ENCODE measurements around the genes OR4K2, RNASE2, NDRG2 and TOX4.

DNA sequence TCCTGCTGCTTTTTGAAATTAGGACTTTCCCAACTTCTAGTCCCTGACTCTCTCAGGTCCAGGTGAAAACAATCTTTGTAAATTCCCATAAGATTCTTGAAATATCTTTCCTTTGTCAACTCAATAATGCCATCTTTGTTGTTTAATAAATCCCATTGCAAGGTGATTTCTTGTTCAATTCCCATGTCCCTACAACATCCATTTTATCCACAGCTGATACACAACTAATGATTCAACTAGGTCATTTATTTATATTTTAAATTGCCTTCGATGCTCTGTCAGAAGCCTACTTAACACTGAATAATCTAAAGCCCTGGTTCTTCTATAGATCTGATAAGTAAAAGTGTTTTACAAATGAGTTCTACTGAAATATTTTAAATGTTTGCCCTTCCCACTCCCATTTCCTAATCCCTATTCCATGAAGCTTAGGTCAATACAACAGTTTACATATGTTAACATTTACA is at the start of gene OR4K2:
OR4K2 (plus strand) TSS at position 186 of the 464 bp plus-strand sequence.
- RRBS, result no CpG with 5 or more reads among the region's 1 CpG

DNA sequence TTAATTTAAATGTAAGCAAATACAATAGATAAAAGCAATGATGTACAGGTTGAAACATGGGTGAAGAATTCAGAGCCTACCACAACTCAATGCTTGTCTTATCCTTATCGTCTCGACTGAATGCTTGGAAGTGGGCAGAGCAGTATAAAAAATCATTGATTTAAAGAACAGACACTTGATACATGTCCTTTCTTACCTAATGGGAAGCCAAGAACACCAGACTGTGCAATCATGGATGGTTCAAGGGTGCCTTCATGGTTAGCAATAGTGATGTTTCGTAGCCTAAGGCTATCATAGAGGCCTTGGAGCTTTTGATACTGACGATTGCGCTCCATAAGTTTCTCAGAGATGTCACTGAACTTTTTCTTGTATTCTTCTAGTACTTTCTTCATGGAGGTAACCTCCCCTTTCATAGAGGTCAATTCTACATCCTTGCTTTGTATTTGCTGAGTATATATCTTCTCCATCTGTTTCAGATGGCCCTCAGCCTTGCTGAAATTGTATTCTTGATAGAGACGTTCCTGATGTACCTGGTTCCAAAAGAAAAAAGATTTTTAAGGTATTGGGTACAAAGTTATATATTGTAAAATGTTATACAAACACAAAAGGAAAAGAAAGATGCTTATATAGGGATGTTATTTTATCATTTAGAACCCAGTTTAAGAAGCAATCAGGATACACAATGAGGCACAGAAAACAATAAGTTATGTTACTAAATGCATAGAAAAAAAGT is 7.7 kb upstream of the TTC5 start:
- RRBS, result no CpG with 5 or more reads among the region's 6 CpGs

GRCh38 chr14:20316113-20316680 is 10.4 kb upstream of the TTC5 start:
- RRBS, result no CpG with 5 or more reads among the region's 9 CpGs

GRCh38 chr14:20662928-20664086 is 21.1 kb upstream of the RNASE4 start:
- RRBS, result no CpG with 5 or more reads among the region's 39 CpGs

DNA sequence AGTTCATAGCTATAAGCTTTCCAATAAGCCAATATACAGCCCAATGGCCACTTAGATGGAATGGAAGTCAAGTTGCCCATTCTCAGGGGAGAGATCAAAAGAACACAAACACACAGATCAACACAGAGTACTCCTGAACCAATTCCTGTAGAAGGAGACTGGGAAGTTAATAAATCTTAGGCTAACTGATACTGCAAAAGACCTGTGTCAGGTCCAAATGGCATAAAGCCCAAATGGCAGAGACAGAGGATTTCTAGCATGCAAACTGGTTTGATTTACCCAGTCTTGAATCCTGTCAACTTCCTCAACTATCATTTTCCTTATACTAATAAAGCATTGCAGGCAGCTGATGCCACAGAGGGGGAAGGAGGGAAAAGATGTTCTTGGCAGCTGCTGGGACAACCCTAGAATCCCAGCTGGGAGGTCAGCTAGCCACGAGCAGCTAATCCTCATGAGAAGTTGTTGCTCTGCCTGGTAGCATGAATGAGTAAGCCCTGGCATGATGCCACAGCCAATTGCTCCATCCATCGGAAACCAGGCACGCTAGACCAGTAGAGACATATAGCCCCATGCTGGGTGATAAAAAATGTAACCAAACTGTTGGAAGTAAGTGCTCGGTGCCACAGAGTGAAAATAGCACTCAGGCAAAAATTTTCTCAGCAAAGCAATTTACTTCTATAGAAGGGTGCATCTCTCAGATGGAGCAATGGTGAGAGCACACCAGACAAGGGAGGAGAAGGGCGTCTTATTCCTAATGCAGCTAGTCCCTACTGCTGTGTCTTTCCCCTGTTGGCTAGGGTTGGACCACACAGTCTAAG is 26.2 kb downstream of the ANG start:
- RRBS, result no CpG with 5 or more reads among the region's 5 CpGs

GRCh38 chr14:20732976-20733586 is 12.6 kb upstream of the EDDM3A start:
- RRBS, result no CpG with 5 or more reads among the region's 6 CpGs

- RRBS, result no CpG with 5 or more reads among the region's 18 CpGs
Observed at GRCh38 chr14:20820200-20821034, 17.8 kb upstream of the RNASE1 start.

DNA sequence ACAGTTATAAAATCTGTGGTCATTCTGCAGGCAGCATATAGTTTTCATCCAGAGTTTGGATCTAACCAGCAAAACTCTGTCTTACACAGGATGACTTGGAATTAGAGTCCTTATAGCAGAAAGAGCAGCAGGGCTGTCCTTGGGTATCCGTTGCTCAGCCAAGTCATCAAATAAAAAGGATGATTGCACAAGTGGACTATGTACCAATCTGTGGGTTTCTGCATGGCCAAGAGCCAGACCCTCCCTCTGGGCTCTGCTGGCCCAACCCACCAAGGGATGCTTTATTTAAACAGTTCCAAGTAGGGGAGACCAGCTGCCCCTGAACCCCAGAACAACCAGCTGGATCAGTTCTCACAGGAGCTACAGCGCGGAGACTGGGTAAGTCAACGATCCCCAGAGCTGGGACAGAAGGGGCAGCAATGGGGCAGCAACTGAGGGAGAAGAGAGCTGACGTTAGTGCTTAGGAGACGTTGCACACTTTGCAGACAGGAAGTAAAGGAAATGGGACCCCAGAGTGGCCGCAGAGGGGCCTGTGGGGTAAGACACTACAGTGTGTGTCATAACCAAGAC is at the start of gene RNASE2:
RNASE2 (plus strand) TSS at position 329 of the 570 bp plus-strand sequence.
- RRBS, result no CpG with 5 or more reads among the region's 7 CpGs

DNA sequence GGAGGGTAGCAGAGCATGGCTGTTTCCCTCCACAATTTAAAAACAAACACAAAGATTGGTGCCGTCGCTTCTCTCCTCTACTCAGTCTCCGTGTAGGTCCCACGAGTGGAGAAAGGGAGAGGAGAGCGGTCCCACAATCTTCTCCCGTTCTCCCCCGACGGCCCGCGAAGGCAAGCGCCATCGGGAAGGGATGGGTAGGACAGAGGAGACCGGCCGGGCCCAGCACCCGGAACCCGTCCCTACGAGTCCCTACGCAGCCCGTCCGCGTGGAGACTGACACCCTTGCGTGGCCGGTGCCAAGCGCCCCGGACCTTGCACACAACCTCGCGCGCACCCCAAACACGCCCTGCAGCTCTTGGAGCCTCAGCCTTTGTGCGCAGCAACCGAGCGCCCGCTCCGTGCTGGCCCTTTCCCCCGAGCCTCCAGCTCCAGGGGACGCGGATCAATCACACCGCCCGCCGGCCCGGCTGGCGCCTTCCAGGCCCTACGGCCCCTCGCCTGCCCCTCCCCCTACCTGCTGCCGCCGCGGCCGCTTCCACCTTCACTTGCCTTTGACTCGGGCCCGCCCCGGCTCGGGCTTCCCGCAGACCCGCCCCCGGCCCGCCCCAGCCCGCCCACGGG is at the start of gene NDRG2:
NDRG2 (minus strand) TSS at position 547 of the 621 bp plus-strand sequence.
- RRBS, result 3% methylated on average over 16 of the region's 58 CpGs

DNA sequence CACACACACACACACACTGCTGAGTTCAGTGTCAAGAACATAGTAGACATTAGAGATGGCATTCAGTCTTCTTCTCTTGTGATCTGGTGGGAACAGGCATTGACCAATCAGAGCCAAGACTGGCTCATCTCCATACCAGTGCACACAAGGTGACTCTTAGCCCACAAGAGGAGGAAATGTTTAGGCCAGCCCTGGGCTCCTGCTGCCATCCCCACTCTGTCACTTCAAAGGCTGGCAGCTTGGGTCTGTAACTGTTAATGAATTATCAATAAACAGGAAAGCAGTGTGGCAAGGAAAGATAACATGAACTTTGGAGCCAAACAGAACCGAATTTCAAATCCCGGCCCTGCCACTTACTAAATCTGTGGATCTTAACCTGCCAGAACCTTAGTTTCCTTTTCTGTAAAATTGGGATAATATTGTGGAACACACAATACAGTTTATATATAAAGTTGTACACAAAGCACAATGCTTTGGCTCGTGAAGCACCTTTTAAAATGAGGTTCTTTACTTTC is 3.2 kb upstream of the RNASE8 start:
- RRBS, result no CpG with 5 or more reads among the region's 3 CpGs

GRCh38 chr14:21061450-21061820 is 3.8 kb downstream of the RNASE8 start:
- RRBS, result no CpG with 5 or more reads among the region's 3 CpGs

DNA sequence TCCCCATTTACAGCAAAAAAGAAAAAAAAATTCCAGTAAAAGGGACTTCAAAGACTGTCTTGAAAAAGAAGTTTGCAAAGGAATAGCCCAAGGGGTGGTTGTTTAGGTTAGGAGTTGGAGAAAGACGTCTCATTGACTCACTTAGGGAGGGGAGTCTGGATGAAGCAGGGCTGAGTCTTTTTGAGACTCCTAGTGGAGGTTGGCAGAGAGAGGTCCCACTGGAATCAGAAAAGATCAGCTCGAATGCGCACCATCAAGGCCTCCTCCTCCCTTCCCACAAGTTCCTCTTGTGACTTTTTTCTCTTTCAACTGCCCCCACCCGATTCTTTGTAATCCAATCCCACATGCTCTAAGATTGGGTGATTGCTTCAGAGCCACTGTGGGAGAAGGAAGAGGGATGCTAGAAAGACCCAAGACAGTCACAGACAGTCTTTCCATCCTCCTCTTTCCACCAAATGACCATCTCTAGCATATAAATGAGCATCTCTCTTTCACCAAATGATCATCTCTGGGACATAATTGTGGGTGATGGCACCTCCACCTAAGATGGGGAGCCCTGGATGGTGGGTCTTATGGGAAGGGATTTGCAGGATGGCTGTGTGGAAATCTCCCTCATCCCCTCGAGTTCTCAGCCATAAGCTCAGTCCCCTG is 2.1 kb downstream of the ARHGEF40 start:
- RRBS, result no CpG with 5 or more reads among the region's 5 CpGs

DNA sequence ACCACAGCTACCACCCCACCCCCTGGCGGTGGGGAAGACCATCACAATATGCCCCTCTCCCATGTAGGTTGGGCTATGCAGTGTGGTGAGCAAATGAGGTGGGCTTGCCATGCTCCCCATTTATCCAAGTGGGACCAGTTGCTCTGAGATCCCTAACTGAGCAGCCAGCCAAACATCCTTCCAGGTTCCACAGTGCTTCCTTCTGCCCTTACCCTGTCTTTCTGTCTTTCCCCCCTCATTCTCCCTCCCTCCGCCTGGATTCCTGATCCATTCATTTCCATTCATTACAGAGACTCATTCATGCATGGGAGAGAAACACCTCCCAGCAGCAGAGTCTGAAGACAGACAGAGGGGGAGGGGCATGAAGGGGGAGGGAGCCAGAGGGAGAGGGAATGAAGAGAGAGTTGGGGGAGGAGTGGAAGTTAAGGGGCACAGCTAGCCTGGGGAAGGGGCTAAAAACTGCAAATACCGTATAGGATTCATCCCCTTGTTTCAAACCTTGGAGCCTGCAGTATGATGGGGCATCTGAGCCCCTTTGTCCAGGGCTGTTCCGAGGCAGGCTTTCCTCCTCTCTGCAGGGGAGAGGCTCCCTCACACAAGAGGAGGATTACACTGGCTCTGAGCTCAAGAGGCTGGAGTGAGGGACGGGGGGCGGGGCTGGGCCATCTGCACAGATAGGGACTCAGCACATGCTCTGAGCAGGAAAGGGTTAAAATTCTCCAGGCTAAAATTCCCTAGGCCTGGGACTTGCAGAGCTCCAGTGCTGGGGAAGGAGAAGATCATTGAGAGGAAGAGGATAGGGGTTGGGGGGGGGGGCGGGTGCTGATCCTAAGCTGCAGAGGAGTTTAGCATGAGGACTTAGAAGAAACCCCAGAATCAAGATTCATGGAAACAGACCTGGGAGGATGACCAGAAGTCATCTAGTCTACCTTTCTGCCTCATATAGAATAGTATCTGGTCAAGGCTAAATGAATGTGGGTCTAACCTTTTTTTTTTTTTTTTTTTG is 4.2 kb downstream of the ZNF219 start:
- RRBS, result no CpG with 5 or more reads among the region's 7 CpGs

- RRBS, result no CpG with 5 or more reads among the region's 7 CpGs
Observed at GRCh38 chr14:21103149-21103464, 2.2 kb downstream of the TMEM253 start.

- RRBS, result no CpG with 5 or more reads among the region's 9 CpGs
Observed at GRCh38 chr14:21207661-21208796, 52.2 kb upstream of the OR5AU1 start.

DNA sequence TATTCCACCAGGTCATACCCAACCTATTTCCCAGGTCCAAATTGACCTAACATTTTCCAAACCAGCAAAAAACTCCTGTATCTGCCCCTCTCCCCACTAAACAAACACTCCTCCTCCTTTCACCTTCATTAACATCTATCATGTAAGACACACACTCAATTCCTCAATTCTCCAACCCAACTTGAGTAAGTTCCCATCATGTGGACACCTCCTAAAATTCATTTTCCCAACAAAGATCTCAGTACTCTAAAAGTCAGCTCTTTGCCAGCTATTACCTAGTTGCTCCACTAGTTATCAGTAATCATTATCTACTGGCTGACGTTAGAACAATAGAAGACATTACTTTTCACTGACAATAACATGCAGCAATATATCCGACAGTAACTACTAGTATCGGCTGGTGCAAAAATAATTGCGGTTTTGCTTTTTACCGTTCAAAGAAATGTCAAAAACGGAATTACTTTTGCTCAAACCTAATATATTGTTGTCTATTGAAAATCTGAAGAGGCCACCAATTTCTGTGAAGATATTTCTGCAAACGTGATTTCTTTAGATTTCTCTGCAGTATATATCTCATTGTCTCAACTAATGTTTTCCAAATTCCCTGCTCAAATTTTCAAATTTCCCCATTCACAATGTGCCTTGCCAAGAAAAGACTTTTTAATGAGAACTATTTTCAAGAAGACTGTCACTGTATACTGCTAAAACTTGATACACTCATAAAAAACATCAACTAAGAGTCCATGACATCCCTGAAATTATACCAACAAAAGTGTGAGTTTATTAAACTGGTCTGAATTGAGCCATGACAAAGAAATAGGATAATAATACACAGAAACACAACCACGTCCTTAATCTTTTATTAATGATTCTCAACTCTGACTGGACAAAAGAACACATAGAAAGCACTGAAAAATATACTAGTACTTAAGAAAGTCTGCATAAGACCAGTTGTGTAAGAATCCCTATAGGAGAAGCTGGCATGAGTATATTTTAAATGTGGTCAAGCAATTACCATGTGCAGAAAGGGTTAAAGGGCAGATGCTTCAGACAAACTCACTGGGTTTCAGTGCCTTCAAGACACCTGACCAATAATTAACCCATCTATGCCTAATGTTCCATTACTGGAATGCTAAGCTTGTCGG is 41.8 kb downstream of the HNRNPC start:
- RRBS, result no CpG with 5 or more reads among the region's 9 CpGs

- RRBS, result no CpG with 5 or more reads among the region's 3 CpGs
Observed at GRCh38 chr14:21320882-21321310, 41.0 kb downstream of the RPGRIP1 start.

DNA sequence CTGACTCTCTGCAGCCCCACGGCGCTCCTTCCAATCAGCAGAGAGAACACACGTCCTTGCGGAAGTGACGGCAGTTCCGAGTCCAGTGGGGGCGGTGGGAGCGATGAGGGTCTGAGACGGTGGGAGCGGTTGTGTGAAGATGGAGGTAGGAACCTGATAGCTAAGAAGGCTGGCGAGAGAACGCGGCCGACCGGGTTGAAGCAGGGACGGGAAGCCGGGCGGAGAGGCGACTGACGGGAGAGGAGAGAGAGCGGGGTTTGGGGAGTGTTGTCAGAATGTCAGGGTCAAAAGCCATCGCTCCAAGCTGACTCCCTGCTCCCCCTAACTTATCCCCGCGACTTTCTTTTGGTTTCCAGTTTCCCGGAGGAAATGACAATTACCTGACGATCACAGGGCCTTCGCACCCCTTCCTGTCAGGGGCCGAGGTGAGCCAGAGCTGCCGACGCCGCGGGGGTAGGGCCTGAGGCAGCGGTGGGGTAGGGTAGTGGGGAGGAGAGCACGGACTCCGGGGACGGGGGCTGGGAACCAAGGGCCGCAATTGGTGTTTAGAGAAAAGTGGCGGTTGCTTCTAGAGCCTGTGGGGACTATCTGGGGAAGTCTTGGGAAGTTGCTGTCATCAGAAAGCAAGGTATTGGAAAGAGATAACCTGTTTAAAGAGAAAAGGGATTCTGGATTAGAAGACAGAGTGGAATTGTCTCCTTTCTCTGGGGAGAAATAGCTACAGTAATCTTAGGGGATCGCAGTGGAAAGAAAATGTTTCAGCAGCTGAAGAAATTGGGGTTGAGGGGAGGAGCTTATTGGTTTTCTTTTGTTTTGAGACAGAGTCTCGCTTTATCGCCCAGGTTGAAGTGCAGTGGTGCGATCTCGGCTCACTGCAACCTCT is at the start of gene TOX4:
TOX4 (plus strand) TSS at position 56 of the 883 bp plus-strand sequence.
- RRBS, result no CpG with 5 or more reads among the region's 43 CpGs